ENCODE measurements around a stretch of chr6.

DNA sequence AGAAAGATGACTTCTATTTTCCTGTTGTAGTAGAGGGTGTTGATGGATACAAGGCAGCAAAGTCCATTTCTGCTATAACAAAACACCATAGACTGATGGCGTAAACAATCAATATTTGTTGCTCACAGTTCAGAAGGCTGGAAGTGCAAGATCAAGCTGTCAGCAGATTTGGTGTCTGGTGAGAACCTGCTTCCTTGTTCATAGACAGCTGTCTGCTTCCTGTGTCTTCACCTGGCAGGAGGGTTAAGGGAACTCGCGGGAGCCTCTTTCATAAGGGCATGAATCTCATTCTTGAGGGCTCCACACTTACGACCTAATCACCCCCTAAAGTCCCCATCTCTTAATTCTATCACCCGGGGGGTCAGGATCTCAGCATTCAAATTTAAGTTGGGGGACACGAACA is 83.0 kb upstream of the ELOVL5 start:
- PRO-cap, result no peak
- RAMPAGE, long total RNA, 4 experiments, result no peak in any of the 4 experiments

- PRO-cap, result no peak
- RAMPAGE, long total RNA, 4 experiments, result no peak in any of the 4 experiments
Observed at GRCh38 chr6:53461486-53462146, 83.3 kb downstream of the GCLC start.

DNA sequence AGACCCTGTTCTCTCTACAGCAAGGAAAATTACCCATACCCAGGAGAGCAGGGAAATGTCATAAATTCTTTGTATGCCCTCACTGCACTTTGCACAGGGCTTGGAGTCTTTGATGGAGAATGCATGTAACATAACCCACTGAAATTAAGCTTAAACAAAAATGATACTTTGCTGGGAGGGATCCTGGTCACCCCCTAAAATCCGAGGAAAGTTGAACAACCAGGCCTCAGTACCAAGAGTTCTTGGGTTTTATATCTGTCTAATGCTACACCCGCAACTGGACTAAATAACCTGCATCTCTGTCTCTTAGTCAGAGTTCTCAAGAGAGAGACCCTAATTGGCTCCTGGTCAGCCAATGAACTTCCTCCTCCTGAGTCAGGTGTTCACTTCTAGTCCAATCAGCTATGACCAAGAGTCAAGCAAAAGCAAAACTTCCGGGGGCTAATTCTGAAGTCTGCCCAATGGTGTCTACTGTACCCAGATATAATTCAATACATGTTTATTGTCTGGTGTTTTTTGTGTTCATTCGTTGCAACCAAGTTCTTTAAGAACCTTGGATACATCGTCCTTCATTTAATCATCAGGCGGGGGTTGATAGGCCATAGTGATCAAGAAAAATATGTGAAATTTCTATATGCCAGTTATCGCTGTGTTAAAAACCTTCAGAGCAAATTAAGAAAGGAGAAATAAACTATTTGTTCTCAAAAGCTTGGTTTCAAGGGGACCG is 61.0 kb downstream of the GCLC start:
- PRO-cap, result no peak
- RAMPAGE, long total RNA, 4 experiments, result no peak in any of the 4 experiments

DNA sequence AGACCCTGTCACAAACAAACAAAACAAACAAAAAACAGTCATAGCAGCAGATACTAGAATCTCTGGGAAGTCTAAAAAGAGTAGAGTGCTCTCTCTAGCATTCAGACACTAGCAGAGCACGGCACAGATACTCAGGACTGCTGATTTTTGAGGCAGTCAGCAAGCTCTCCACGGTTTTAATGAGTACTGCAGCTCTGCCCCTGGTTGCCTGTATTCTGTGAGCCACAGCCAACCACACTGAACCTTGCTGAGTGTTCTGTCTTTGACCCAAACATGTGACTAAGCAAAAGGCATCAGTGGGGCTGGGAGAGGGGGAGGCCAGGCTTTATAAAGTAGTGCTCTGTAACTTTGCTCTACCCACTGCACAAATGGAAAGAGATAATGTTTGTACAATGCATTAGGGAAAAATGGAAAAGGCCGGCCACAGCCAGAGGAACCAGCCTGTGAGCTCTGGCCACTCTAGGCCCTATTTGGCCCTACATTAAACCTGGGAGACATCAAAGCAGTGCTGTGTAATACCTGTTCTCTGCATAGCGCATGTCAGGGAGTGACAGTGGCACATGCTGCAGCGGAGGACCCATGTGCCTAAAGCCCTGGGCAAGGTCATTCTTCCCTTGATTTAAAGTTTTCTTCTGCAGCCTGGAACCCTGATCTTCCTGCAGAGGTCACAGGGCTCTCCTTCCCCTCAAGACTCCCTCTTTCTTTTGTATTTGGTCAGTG is 22.0 kb downstream of the KLHL31 start:
- PRO-cap, result no peak
- RAMPAGE, long total RNA, 4 experiments, result no peak in any of the 4 experiments

- PRO-cap, result no peak
- RAMPAGE, long total RNA, 4 experiments, result no peak in any of the 4 experiments
Observed at GRCh38 chr6:53943385-53944032, 148.7 kb downstream of the LRRC1 start.

DNA sequence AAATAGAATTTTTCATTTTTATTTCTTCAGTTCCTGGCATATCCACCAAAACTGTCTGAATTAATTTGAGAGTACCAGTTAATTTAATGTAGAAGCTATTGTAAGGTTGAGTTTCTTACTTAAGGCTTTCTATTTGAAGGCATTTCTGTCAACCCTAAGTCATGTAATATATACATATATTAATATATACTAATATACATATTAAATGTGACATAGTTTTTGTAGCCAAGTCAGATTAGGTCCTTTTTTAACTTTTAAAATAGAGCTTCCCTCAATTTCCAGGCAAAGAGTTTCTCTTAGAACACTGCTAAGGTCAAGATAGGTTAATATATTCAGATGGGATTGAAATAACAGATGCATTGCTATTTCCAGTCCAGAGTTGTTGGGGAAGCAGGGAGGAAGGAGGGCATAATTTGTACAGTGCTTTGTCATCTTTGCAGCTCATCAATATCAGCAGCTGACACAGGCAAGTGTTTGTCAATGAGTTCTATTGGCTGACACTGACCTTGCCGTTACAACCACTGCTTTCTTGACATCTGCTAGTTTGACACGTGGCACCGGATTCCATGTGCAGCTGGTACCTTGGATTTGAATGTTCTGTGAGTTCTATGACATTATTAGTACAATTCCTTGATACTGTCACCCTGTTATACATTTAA is 28.1 kb upstream of the MLIP start:
- PRO-cap, result no peak
- RAMPAGE, long total RNA, 4 experiments, result no peak in any of the 4 experiments

GRCh38 chr6:54307539-54308157 is 593 bp upstream of the TINAG start:
- PRO-cap, result no peak
- RAMPAGE, long total RNA, 4 experiments, result no peak in any of the 4 experiments

DNA sequence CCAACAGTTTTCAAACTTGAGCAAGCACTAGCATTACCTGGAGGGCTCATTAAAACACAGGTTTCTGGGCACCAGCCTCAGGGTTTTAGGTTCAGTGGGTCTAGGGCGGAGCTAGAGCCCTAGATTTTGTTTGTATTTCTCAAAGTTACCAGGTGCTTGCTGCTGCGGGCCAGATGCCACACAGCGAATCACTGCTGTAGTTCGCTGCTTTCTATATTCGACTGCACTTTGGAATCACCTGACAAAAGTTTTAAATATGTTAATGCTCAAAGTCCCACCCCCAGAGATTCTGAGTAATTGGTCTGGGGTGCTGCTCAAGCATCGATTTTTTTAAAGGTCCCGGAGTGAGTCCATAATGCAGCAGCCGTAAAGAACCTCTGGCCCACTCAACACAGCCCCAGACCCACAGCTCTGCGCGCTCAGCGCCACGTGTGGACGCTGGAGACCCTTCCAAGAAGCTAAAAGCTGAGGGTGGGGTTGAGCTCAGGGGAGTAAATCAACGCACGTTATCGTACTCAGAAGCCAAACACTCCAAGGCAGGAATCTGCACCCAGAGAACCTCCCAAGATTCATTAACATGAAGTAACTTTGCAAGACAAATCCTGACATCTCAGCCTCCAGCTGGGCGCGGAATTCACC is 661 bp downstream of the COL21A1 start:
- PRO-cap, result bidirectional peak, plus-strand start at position 283 of the sequence, minus-strand start at position 230 of the sequence
- RAMPAGE, long total RNA, 4 experiments, result no peak in any of the 4 experiments

- PRO-cap, result no peak
- RAMPAGE, long total RNA, 4 experiments, result no peak in any of the 4 experiments
Observed at GRCh38 chr6:56311144-56311533, 63.8 kb upstream of the COL21A1 start.

DNA sequence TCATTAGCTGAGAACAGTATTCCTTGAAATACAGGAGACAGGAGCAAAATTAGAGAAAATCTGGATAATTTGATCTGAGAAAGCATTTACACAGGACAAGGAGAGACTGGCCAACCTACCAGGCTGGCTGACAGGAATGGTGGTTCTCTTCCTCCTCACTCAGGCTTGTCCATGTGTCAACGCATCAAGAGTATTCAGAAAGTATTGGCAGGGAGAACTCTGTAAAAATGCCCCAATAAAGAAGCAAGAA is 124.8 kb upstream of the COL21A1 start:
- PRO-cap, result no peak
- RAMPAGE, long total RNA, 4 experiments, result no peak in any of the 4 experiments

GRCh38 chr6:56509359-56509965 is 262.1 kb upstream of the COL21A1 start:
- PRO-cap, result no peak
- RAMPAGE, long total RNA, 4 experiments, result start-site peak on the minus strand in 1 of 4 experiments, at chr6:56509742-56509748 at its widest, 81 reads per replicate

DNA sequence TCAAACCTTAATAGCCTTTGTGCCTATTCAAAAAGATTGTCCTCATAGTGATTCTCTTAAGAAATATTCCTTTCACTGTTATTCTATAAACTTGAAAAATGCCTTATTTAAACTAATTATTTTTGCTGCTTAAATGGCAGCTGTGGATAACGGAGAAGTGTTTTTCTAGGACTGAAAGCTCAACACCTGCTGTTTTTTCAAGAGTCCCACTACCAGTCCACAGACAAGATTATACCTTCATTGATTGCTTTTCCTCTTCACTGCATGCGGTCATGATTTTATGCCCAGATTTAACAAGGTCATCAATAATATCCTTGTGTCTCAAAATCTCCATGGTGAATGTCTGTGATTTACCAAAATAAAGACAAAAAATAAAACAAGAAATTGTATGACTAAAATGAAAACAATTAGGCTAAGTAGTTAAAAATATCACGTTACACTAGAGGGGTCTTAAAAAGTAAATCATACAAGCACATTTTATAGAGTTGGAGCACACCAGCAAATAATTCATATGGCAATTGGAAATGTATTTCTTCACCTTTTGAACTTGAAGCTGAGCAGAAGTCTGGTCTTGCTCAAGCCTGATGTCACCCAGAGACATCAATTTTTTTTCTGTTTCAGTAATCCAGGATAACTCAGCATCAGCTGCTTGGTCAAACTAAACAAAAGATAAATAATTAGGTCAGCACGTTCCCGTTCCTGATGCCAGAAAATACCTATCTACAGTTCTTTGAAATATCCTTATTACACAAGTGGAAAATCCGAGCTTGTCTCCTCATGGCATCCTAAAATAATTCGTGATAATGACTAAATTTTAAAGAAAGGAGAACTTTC is 269.8 kb upstream of the COL21A1 start:
- PRO-cap, result no peak
- RAMPAGE, long total RNA, 4 experiments, result start-site peak on the minus strand in 1 of 4 experiments, centred at position 311 of the sequence, 58 reads per replicate

- PRO-cap, result no peak
- RAMPAGE, long total RNA, 4 experiments, result no peak in any of the 4 experiments
Observed at GRCh38 chr6:56524930-56525818, 277.8 kb upstream of the COL21A1 start.

GRCh38 chr6:56683838-56684326 is 270.7 kb downstream of the DST start:
- PRO-cap, result no peak
- RAMPAGE, long total RNA, 4 experiments, result no peak in any of the 4 experiments

DNA sequence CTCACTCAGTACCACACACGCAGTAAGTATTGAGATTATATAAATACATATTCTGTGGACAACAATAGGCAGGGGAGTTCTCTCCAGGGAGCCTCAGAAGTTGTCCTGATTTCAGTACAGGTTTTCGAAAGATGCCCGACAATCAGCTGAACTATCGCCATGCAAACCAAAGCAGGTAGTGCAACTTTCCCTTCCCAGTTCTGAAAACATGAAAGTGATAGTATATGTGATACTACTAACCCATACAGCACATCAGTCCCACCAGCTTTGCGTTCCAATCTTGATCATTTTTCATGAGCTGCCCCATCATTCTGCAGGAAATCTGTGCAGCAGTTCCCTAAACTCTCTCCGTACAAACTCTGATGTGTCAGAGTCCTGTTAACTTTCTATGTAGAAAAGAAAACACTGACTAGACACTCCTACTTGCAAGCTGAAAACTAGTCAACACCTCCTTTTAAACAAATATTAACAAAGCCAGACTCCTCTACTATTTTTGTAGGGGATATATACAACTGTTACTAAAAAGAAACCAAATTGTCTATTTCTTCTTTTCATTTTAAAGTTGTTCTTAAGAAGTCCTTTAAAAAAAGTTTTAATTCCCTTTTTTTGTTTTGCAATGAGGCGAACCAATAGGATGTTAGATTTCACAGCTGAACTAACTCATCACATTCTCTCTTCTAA is 212.5 kb downstream of the DST start:
- PRO-cap, result no peak
- RAMPAGE, long total RNA, 4 experiments, result start-site peak on the minus strand in 4 of 4 experiments, centred at positions 333 to 365 of the sequence, 22 to 210 reads per replicate

DNA sequence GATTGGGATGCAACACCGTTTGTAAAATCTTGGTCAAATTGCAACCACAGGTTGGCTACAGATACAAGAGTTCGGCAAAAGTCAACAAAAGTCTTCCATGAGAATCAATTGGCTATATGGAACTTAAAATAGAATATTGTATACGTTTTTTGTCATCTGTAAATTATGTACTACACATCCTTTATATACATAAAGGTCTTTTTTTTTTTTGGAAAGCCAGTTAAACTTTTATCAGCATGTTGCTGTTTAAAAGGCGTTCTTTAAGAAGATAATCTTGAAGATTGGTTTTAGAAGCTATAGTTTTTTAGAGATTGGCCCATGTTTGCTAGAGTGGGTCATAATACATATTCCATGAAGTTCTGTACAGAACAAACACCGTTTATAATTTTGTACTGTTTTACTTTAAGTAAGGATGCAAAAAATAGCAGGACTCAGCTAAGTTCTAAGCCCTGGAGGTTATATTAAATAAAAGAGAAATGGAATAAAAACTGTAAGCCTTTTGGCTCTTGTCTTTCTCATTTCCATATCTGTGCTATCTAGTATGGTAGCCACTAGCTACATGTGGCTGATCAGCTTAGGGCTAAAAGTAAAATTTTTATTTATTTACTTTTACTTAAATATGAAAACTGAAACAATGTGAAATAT is 8.4 kb downstream of the KIAA1586 start:
- PRO-cap, result no peak
- RAMPAGE, long total RNA, 4 experiments, result no peak in any of the 4 experiments

DNA sequence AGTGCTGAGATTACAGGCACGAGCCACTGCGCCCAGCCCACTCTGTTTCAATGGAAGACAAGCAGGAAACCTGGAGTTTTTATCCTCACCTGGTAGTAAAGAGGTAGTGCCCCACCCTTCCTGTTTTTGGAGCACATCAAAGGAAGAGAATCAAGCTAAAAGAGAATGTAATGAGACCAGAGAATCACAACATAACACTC is 7.6 kb downstream of the RAB23 start:
- PRO-cap, result no peak
- RAMPAGE, long total RNA, 4 experiments, result no peak in any of the 4 experiments

- PRO-cap, result bidirectional peak, plus-strand start at chr6:57221788, minus-strand start at chr6:57221695
- RAMPAGE, long total RNA, 4 experiments, result start-site peak on the plus strand in 2 of 4 experiments, at chr6:57221535-57221563 at its widest, 5 to 15 reads per replicate; start-site peak on the minus strand in 4 of 4 experiments, at chr6:57221359-57222305 at its widest, 18 to 589 reads per replicate
Observed at GRCh38 chr6:57221212-57222095, 653 bp downstream of the RAB23 start.

- PRO-cap, result no peak
- RAMPAGE, long total RNA, 4 experiments, result no peak in any of the 4 experiments
Observed at GRCh38 chr6:57242248-57242902, 20.3 kb upstream of the RAB23 start.

DNA sequence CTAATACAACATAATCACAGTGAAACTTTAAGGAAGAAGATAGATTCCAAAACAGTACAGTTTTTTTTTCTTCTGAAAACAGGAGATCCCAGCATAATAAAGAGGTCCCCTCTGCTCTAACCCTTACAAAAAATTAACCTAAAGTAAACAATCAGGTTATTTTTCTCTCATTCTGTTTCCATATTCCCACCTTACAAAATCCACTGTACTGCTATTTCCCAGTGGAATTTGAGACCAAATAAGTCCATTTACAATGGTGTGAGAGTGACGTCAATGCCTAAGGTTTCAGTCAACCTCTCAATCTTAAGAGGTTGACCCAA is 14.7 kb downstream of the LGSN start:
- PRO-cap, result no peak
- RAMPAGE, long total RNA, 4 experiments, result no peak in any of the 4 experiments